Measurements from ENCODE around the genes PKMYT1, BICDL2 and OR2C1.

DNA sequence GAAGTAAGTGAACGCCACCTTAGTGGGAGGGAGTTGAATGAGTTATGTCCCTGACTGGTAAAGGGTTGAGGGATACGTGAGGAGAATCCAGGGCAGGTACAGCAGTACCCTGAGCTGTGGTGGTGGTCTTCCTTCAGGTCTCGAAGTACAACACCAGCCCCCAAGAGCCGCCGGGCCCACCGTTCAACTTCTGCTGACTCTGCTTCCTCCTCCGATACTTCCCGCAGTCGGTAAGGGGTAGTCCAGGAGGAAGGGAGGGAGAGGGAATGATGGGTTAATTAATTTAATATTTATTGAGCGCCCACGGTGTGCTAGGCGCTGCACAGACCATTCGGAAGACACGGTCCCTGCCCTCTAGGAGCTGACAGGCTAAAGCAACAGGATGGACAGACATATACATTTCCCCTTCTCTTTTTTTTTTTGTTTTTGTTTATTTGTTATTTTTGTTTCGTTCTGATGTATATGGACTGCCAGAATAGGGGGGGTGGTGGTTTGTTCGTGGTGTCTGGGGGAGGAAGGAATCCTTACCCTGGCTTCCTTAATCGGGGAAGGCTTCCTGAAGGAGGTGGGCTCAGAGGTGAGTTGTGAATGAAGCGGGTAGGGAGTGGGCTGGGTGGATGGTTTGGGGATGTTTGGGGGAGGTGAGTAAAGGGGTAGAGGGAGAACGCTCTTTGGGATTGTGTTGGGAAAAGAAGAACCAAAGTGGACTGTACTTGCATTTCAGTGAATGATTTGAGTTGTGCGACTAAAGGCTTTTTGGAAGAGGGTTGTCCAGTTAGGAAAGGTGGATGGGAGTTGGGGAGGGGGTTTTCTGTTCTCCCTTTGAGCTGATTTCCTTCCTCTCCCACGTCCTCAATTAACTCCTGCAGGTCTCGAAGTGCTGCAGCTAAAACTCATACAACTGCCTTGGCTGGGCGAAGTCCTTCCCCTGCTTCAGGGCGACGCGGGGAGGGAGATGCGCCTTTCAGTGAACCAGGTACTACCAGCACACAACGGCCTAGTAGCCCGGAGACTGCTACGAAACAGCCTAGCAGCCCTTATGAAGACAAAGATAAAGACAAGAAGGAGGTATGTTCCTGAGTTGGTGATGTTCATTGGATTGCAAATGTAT is 7.3 kb downstream of the SRRM2 start:
- PRO-cap, 6 experiments = no peak in any of the 6 experiments
- RAMPAGE, long total RNA, 2 experiments = no peak in any of the 2 experiments
- RRBS = no CpG with 5 or more reads among the region's 30 CpGs

DNA sequence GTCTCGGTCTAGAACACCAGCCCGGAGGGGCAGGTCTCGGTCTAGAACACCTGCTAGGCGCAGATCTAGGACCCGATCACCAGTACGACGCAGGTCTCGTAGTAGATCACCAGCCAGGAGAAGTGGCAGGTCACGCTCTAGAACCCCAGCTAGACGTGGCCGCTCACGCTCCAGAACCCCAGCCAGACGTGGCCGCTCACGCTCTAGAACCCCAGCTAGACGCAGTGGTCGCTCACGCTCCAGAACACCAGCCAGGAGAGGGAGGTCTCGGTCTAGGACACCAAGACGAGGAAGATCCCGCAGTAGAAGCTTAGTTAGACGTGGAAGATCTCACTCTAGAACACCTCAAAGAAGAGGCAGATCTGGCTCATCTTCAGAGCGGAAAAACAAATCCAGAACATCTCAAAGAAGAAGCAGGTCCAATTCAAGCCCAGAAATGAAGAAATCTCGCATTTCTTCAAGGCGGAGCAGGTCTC is 9.9 kb downstream of the SRRM2 start:
- PRO-cap, 6 experiments = no peak in any of the 6 experiments
- RAMPAGE, long total RNA, 2 experiments = start-site peak on the plus strand in 1 of 2 experiments, centred at positions 23 to 344 of the sequence, 72 to 94 reads per replicate
- RRBS = no CpG with 5 or more reads among the region's 25 CpGs

- PRO-cap, 6 experiments = no peak in any of the 6 experiments
- RAMPAGE, long total RNA, 2 experiments = no peak in any of the 2 experiments
- RRBS = no CpG with 5 or more reads among the region's 2 CpGs
Observed at GRCh38 chr16:2764183-2764303, 11.6 kb downstream of the SRRM2 start.

GRCh38 chr16:2777457-2777659 is 278 bp upstream of the ELOB start:
- PRO-cap, 6 experiments = no peak in any of the 6 experiments
- RAMPAGE, long total RNA, 2 experiments = no peak in any of the 2 experiments
- RRBS = under 1% methylated on average over 3 of the region's 21 CpGs

DNA sequence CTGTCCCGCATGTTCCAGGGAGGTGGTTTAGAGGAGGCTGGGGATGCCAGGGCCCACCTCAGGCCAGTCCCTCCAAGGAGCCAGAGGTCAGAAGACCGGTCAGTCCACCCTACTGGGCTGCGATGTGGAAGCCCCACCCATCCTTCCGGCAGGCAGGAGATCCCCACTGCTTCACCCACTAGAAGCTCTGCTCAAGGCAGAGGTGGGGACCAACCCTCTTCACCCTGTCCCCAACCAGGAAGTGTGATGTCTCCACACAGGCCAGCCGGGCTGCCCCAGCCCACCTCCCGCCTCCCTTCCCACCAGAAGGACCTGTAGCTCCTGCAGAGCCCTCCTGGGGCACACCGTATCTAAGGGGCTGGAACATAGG is 11.8 kb downstream of the ZG16B start:
- PRO-cap, 6 experiments = no peak in any of the 6 experiments
- RAMPAGE, long total RNA, 2 experiments = no peak in any of the 2 experiments
- RRBS = 15% methylated on average over 3 of the region's 7 CpGs

DNA sequence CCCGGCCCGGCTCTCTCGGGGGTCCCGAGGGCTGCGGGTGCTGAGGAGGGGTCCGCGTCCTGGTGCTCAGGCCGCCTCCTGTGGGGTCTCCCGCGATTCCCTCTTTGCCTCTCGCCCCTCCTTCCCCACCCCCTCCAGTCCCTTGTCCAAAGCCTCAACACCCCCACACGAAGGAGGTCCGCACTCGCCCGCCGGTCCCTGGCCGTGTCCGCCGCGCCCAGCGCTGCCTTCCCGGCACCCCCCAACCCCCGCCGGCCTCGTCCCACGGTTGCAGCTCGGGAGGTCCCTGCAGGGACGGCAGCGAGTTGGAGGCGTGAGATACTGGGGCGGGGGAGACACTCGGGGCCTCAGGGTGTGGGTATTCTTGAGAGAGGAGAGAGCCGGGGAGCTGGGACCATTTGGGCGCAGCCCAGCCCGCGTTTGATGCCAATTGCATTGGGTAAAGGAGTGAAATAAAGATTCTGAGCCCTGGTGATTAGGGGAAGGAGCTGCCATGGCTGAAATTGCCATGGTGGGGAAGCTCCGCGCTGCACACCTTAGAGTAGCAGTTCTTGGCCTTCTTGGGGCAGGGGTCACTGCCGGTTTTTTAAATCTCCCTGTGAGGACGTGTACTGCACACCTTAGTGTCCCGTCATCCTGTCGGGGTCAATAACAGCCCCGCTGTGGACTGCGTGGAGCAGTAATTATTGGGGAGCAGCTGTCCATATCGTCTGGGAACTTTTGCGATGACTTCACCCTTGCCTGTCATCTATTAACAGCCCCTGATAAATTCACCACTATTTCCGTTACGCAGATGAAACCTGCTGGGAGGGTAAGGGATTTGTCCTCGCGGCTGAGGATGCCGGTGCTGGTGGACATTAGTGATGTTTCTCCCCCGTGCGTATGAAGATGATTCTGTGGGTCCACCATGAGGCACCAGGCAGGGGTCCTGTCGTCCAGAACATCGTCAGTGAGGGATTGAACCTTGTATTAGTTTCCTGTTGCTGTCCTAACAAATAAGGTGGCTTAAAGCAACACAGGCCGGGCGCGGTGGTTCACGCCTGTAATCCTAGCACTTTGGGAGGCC is 741 bp downstream of the FLYWCH2 start:
- PRO-cap, 6 experiments = peak in 6 of 6 experiments; most common plus-strand start position 542 of the sequence (in 1); most common minus-strand start position 425 of the sequence (in 6)
- RAMPAGE, long total RNA, 2 experiments = no peak in any of the 2 experiments
- RRBS = 2% methylated on average over 8 of the region's 59 CpGs

GRCh38 chr16:2903790-2904724 is 7.7 kb upstream of the FLYWCH1 start:
- PRO-cap, 6 experiments = peak in 6 of 6 experiments; most common plus-strand start chr16:2904393 (in 4); most common minus-strand start chr16:2904248 (in 4)
- RAMPAGE, long total RNA, 2 experiments = no peak in any of the 2 experiments
- RRBS = 2% methylated on average over 9 of the region's 56 CpGs

DNA sequence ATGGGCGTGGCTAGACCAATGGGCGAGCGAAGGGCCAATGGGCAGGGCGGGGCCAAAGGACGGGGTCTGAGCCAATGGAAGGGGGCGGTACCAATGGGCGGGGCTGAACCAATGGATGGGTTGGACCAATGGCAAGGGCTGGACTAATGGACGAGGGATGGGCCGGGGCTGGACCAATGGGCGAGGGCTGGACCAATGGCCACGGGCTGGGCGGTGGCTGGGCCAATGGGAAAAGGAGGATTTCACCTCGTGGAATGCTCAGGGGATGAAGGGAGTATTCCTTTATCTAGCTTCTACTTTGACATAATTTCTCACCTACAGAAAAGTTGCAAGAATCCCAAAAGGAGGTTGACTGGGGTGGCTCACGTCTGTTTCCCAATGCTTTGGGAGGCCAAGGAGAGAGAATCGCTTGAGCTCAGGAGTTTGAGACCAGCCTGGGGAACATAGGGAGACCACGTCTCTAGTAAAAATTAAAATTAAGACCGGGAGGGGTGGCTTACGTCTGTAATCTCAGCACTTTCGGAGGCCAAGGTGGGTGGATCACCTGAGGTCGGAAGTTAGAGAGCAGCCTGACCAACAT is 5.8 kb upstream of the FLYWCH1 start:
- PRO-cap, 6 experiments = no peak in any of the 6 experiments
- RAMPAGE, long total RNA, 2 experiments = no peak in any of the 2 experiments
- RRBS = no CpG with 5 or more reads among the region's 20 CpGs

DNA sequence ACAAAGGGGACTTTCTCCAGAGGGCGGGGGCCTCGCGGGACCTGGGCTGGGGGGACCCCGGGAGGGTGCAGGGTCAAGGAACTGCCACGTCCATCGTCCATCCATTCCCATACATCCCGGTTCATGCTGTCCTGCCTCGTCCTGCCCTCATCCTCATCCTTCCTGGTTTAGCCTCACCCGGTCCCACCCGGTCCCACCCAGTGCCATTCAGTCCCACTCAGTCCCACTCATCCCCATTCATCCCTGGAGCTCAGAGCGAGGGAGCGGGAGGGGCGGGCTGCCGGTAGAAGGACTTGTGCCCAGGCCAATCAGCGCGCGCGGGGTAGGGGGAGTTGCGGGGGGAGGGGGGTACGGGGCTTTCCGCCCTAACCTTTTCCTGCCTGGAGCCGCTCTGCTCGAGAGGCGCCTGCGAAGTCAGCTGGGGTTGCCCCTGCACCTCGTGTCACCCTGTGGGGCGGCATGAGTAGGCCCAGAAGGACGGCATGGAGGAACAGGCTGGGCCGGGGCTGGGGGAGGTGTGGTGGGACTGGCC is 13.6 kb downstream of the FLYWCH1 start:
- PRO-cap, 6 experiments = no peak in any of the 6 experiments
- RAMPAGE, long total RNA, 2 experiments = no peak in any of the 2 experiments
- RRBS = 67% methylated on average over 14 of the region's 29 CpGs

DNA sequence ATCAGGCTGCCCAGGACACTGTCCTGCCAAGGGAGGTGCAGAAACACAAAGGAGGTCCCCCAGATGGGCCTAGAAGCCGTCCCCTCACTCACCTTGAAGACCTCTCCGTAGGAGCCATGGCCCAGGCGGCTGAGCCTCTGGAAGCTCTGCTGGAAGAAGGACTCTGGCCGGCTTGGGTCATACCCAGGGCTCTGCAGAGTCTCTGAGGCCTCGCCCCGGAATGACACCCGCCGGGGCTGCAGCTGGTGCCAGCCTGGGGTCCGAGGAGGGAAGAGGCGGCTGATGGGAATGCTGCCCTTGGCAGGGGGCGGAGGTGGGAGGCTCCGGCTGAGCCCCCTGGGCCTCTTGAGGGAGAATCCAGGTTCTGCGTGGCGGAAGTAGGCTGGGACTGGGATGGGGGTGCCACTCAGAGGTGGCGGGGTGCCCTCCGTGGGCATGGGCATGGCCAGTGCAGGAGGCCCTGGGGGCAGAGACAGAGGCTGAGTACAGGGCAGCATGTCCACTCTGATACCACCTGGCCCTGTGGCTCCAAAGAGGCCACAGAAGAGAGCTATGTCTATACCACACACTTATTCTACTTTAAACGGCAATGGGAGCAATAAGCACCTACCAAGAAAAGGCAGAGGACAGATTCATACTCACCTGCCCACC is 3.5 kb downstream of the PKMYT1 start:
- PRO-cap, 6 experiments = no peak in any of the 6 experiments
- RAMPAGE, long total RNA, 2 experiments = no peak in any of the 2 experiments
- RRBS = 89% methylated on average over 4 of the region's 17 CpGs

GRCh38 chr16:2979616-2980814 is at the start of gene PKMYT1:
TSS of gene PKMYT1 (minus strand) at chr16:2980446.
- PRO-cap, 6 experiments = peak in 6 of 6 experiments; most common plus-strand start chr16:2980602 (in 6); most common minus-strand start chr16:2980391 (in 1)
- RAMPAGE, long total RNA, 2 experiments = no peak in any of the 2 experiments
- RRBS = 3% methylated on average over 57 of the region's 118 CpGs

GRCh38 chr16:3035821-3036389 is 839 bp downstream of the BICDL2 start:
- PRO-cap, 6 experiments = no peak in any of the 6 experiments
- RAMPAGE, long total RNA, 2 experiments = no peak in any of the 2 experiments
- RRBS = 3% methylated on average over 11 of the region's 19 CpGs

DNA sequence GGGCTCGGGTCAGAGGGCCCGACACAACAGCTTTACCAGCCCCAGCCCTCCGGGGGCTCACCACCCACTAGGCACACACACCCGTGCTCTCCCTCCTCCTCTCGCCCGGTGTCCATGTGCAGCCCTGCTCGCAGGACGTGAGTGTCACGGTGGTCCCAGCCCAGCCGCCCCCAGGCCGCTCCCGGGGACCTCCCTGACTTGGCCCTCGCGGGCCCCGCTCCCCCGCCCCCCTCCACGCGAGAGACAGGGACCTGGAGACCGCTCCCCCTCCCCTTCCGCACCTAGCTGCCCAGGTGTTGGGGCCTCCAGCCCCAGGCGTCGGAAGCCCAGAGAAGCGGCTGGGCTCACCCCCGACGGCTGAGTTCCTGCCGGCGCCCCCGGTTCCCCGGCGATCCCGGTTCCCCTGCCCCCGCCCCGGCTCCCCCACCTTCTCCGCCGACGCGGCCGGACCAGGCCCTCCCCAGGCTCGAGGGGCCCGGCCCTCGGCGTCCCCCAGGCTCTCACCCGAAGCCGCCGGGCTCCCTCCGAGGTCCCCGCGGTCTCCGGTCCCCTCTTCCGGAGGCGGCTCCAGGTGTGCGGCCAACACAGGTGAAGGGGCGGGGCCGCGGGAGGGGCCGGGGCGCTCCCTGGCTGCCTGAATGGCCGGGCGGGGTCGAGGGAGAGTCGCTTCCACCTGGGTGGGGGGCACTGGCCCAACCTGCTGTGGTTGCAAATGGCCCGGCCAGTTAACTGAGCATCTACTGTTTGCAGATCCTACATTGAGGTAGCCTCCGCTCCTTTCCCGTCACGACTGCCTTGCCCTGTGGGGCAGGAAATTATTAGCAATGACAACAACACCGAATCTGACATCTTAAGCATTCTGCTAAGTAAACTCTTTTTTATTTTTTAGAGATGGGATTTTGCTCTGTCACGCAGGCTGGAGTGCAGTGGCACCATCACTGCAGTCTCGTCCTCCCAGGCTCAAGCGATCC is at the start of gene BICDL2:
TSS of gene BICDL2 (minus strand) at position 555 of the 971 bp plus-strand sequence.
- PRO-cap, 6 experiments = no peak in any of the 6 experiments
- RAMPAGE, long total RNA, 2 experiments = no peak in any of the 2 experiments
- RRBS = 4% methylated on average over 28 of the region's 69 CpGs

DNA sequence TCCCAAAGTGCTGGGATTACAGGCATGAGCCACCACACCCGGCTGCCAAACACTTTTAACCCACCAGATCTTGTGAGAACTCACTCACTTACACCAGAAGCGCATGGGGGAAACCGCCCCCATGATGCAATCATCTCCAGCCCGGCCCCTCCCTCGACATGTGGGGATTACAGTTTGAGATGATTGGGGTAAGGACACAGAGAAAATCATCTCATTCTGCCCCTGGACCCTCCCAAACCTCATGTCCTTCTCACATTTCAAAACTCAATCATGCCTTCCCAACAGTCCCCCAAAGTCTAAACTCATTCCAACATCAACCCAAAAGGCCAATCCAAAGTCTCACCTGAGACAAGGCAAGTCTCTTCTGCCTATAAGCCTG is 4.6 kb downstream of the IL32 start:
- PRO-cap, 6 experiments = no peak in any of the 6 experiments
- RAMPAGE, long total RNA, 2 experiments = no peak in any of the 2 experiments
- RRBS = no CpG with 5 or more reads among the region's 5 CpGs

DNA sequence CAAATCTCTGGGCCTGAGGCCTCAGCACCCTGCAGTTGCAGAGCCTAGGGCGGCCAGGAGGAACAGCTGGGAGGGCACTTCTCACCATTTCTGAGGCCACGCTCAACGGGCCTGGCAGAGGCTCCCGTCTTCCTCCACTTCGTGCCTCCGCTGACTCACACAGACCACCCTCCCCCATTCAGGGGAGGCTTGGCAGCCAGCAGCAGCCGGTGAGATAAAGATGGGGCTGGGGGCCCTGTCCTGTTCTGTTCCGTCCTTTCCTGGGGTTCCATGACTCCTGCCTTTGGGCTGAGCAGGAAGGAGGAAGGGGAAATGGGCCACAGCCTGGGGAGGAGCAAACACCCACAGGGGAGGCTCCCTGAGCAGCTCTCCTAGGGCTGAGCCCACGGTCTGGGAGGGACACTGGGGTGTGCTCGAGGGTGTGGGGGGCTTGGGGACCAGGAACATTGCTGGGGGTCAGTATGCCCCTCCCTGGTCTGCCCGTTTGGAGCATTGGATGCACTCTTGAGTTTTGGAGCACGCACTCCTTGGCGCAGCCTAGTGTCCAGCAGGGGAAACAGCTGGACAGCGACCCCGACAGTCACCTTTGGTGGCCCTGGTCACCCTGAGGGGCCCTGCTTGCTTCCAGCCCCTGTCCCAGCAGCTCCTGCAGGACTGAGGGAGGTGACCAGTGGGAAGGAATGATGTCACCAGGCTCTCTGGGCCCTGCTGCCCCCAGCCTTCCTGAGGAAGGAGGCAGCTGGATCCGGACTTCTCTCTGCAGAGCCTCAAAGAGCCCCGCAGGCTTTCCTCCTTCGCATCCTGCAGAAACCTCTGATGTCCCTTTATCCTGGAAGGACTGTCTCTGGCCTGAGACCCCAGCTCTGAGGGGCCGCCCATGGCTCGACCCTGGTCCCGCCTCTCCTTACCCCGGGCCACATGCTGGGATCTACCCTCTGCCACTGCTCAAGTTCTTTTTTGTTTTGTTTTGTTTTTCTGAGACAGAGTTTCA is 12.0 kb downstream of the ZSCAN10 start:
- PRO-cap, 6 experiments = peak in 6 of 6 experiments; most common plus-strand start position 374 of the sequence (in 2); most common minus-strand start position 285 of the sequence (in 6)
- RAMPAGE, long total RNA, 2 experiments = start-site peak on the minus strand in 2 of 2 experiments, centred at positions 293 to 307 of the sequence, 6 to 8 reads per replicate
- RRBS = no CpG with 5 or more reads among the region's 22 CpGs

DNA sequence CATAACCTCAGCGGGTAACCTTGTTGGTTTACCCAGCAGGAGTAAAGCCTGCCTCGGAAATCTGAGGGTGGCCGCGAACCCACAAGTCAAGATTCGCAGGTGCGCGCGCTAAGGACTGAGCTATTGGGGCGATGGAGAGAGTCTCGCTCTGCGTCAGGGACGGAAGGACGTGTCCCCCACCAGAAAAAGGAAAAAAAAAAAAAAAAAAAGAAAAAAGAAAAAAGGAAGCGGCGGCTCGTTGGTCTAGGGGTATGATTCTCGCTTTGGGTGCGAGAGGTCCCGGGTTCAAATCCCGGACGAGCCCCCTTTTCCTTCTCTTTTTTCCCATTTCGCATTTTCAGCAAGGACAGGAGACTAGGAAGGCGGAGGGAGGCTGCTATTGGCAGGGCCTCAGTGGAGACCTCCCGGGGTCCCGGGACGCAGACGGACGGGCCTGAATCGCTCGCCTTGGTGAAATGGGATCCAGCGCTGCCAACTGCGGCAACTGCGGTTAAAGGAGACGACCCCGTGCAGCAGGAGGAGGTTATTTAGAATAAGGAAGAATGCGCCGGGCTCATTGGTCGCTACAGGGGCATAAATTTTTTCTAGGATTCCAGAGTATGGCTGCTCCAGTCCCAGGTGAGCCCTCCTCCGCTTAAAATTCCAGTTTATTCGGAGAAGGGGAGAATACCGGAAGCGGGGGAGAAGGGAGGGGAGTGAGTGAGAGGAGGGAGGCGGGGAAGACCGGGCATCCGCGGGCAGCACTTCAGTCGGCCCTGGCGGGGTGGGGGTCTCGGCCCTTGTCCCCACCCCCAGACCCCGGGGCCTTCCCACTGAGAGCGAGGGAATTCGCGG is 46.9 kb downstream of the ZNF200 start:
- PRO-cap, 6 experiments = no peak in any of the 6 experiments
- RAMPAGE, long total RNA, 2 experiments = no peak in any of the 2 experiments
- RRBS = 1% methylated on average over 15 of the region's 53 CpGs

DNA sequence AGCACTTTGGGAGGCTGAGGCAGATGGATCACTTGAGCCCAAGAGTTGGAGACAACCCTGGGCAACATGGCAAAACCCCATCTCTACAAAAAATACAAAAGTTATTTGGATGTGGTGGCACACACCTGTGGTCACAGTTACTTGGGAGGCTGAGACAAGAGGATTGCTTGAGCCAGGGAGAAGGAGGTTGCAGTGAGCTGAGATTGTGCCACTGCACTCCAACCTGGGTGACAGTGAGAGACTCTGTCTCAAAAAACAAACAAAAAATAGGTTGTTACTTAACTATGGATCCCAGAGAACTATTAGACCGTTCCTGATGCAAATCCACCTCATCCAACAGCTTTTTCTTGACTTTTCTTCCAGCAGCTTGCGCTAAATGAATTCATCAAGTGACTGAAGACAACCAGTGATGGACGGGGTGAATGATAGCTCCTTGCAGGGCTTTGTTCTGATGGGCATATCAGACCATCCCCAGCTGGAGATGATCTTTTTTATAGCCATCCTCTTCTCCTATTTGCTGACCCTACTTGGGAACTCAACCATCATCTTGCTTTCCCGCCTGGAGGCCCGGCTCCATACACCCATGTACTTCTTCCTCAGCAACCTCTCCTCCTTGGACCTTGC is at the start of gene OR2C1:
TSS of gene OR2C1 (plus strand) at position 358 of the 624 bp plus-strand sequence.
- PRO-cap, 6 experiments = no peak in any of the 6 experiments
- RAMPAGE, long total RNA, 2 experiments = no peak in any of the 2 experiments
- RRBS = no CpG with 5 or more reads among the region's 5 CpGs

DNA sequence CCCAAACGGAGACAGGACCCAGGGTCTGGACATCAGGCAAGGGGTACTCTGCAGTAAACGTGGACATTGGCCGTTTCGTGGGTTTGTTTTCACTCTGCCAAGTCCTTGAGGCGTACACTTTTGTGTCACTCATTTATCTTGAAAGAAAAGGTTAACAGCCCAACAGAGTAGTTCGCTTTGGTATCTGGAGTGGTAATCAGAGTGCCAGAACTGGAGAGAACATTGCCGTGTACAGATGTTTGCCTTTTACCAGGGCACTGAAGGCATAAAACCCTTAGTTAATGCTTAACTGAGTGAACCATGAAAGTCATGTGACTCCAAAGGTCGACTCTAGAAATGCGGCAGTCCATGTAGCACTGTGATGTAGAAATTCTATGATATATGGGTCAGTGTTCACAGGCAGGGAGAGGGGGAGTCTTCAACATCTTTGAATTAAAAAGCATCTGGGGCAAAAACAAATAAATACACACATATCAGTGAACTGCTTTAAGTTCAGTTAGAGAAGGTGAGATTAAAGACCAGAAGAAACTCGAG is 15.5 kb downstream of the NAA60 start:
- PRO-cap, 6 experiments = no peak in any of the 6 experiments
- RAMPAGE, long total RNA, 2 experiments = no peak in any of the 2 experiments
- RRBS = no CpG with 5 or more reads among the region's 10 CpGs

- PRO-cap, 6 experiments = no peak in any of the 6 experiments
- RAMPAGE, long total RNA, 2 experiments = no peak in any of the 2 experiments
- RRBS = no CpG with 5 or more reads among the region's 22 CpGs
Observed at GRCh38 chr16:3487008-3487888, 8.0 kb downstream of the C16orf90 start.

- PRO-cap, 6 experiments = peak in 6 of 6 experiments; most common plus-strand start chr16:3500303 (in 6); most common minus-strand start chr16:3500215 (in 5)
- RAMPAGE, long total RNA, 2 experiments = no peak in any of the 2 experiments
- RRBS = 11% methylated on average over 13 of the region's 39 CpGs
Observed at GRCh38 chr16:3499820-3500373, 907 bp upstream of the CLUAP1 start.

Measured in heart left ventricle (tissue), 7 donors.